ENCODE measurements around a stretch of chr6.

GRCh38 chr6:33312694-33313128 is 1.2 kb downstream of the TAPBP start:
- PRO-cap = bidirectional peak, plus-strand start at chr6:33312929, minus-strand start at chr6:33312881

DNA sequence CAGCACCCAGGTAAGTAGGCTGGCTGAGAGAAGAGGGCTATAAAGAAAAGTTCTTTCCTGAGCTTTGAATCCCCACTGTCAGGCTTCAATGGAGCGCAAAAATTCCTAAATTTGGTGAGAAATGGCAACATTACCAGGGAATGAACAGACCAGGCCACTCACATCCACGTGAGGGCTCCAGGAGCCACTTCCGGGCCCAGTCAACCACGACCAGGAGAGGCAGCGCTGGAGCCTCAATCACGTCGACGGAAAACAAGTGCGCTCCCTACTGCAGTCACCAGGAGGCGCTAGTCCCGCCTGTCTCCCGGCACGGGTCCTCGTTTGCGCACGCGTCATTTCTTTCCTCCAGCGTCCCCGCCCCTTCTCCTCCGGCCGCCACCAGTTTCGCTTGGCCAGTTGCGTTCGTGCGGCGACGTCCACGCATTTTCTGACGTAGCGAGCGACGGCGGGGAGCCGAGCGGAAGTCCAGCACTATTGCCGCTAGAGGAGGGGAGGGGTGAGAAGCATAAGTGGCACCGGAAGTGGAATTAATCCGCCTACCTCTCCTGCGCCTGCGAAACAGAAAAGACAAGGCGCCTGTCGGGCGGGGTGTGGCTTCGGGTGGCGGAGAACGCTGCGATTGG is 382 bp upstream of the KIFC1 start:
- PRO-cap = bidirectional peak, plus-strand start outside the sequence, minus-strand start at position 254 of the sequence

DNA sequence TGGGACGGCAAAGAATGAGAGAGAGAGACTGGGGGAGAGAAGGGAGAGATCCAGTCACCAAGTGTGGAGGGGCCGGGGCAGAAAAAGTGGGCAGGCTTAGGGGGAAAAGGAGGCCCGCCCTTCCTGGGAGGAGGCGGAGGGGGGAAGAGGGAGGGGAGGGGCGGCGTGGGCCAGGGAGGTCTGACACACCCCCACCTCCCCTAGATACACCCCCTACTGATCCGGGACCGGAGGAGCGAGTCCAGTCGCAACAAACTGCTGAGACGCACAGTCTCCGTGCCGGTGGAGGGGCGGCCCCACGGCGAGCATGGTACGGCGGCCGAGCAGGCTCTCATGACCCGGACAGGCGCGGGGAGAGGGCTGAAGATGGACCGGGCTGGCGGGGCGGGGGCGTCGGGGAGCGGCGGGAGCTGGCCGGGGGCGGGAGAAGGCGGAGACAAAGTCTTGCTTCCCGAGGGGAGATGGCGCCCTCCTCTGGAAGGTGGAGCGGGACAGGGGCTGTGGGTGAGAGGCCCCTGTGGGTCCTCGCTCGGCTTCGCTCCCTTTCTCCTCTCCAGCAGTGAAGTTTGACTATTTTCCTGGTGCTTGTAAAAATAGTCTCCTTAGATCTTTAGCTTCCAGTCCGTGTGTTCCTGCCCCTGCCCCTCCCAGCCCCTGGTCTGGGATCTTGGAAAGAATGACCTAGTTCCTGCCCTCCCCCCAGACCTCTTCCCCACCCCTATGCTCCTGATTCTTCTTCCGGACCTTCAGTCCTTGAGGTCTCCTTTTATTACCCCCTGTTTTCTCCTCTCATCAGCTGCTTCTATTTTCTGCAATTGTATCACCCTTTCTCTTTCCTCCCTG is 6.0 kb downstream of the SYNGAP1 start:
- PRO-cap = bidirectional peak, plus-strand start at position 145 of the sequence, minus-strand start at position 65 of the sequence; bidirectional peak, plus-strand start at position 216 of the sequence, minus-strand start at position 335 of the sequence; bidirectional peak, plus-strand start at position 730 of the sequence, minus-strand start at position 661 of the sequence

DNA sequence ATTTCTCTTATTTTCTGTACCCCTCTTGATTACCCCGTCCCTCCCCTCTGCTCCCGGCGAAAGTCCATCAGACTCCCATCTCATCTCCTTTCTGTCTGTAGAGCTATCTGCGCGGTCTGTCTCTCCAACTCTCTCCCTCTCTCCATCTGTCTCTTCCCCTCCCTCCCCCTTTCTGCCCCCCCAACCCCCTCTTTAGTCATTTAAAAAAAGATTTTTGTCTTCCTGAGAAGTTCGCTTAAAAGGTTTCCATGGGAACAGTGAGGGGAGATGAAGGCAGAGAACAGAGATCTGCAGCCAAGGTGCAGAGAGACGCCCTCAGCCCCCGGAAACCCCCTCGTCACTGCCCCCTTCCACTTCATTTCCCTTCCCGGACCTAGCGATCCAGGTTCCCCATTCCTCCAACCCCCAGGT is 6.6 kb downstream of the SYNGAP1 start:
- PRO-cap = no peak

DNA sequence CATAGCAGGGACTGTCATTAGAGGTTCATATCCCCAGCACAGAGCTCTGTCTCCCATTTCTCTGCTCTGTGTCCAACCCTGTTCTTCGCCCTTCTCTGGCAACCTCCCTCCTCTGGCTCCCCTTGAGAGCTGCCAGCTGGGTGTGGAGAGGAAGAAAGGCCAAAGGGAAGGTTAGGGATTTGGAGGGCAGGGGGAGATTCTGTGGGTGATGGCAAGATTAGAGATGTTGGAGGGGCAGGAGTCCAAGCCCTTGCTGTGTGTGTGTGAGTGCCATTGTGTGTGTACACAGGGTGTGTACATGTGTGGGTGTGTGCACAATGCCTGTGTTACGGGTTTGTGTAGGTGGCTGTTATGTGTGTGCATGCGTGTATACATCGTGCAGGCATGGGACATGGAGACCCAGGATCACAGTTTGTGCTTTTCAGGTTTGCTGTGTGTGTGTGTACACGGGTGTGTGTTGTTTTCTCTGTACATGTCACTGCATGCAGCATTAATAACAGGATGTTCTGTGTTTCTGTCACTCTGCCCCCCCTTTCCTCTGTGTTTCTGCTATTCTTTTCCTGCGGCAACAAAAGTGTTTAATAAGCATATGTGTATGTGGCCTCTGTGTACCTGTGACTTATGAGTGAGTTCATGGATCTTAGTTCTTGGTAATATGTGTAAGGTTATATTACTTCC is 9.6 kb downstream of the SYNGAP1 start:
- PRO-cap = no peak

DNA sequence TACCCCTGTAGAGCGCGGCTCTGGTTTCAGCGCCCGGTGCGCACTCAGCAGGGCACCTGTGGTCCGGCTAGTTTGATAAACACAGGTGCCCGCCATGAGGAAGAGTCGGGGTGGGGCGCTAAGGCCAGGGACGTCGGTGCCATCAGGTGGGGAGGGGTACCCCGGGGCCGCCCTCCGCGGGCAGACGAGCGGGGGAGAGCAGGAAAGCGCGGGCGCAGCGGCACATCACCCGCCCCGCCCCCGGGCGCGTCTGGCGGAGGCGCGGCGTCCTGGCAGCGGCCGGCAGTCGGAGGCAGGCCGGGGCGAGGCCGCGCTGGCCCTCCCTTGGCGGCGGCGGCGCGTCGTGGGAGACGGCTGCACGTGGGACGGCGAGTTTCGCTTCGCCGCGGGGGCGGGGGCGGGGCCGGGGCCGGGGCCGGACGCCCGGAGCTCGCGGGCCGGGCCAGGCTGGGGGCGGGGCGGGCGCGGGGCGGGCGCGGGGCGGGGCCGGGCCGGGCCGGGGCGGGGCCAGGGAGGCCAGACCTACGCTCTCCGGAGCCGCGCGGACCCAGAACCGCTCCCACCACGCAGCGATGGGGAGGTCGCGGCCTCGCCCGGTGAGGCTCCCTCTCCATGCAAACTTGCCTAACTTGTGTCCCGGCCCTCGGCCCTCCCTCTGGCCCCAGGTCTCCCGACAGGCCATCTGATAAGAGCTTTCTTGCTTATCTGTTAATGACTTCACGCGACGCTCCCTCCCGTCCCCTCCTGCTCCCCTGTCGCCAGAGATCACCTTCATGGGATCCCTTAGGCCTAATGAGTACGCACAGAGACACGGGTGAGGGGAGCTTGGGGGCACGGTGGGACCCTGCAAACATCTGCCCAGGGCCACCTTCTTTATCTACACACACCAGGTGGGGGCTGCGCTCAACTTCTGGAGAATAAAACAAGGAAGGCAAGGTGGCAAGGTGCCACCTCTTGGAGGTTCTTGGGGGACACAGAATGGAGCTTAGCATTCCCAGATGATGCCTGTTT is 12.5 kb downstream of the ITPR3 start:
- PRO-cap = bidirectional peak, plus-strand start at position 535 of the sequence, minus-strand start at position 344 of the sequence

DNA sequence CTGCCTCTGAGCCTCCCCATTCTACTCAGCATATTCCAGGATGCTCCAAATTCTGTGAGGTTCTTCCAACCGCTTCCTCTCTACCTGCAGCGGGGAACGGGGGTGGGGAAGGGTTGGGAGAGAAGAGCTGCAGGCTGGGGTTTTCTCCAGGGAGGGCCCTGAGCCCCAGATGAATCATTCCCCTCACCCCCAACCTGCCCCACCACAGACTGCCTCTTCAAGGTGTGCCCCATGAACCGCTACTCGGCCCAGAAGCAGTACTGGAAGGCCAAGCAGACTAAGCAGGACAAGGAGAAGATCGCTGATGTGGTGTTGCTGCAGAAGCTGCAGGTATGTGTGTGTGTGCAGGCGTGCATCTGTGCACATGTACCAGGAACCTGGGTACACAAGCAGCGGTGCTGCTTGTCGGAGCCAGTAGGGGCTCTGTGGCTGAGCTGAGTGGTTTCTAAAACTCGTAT is 34.5 kb downstream of the ITPR3 start:
- PRO-cap = no peak

DNA sequence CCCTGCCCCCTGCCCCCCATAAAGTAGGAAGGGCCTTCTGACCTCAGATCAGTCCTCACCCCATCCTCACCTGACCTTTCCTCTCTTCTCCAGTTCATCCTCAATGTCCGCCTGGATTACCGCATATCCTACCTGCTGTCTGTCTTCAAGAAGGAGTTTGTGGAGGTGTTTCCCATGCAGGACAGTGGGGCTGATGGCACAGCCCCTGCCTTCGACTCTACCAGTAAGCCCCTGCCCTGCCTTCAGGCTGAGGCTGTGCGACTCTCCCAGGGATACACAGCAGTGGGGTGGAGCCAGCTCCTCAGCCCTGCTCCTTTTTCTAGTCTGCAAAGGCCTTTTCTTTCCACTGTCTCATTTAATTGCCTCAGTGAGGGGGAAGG is 38.0 kb downstream of the UQCC2 start:
- PRO-cap = no peak

DNA sequence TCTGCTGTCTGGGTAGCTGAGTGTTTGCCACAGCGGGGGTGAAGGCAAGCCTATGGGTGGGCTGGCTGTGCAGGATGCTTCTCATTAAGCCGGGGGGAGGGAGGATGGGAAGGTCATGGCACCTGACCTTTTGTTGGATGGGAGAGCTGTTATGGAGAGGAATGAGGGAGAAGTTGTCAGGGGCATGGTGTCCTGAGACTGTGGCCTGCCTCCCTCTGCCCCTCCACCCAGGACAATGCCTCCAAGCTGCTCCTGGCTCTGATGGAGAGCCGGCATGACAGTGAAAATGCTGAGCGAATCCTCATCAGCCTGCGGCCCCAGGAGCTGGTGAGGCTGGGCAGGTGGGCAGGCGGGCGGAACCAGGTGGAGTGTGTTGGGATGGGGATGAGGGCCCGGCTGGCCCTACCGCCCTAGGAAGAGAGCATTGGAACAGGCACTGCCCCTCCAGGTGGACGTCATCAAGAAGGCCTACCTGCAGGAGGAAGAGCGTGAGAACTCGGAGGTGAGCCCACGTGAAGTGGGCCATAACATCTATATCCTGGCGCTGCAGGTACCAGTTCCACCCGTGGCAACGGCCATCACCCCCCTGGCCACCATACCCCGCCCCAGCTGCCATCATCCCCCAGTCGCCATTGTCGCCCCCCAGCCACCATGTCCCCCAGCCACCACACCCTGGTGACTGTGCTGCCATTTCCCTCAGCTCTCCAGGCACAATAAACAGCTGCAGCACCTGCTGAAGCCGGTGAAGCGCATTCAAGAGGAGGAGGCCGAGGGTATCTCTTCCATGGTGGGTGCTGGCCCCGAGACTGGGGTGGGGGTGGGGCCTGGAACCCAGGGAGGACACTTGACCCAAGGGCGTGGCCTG is 24.5 kb downstream of the UQCC2 start:
- PRO-cap = no peak

GRCh38 chr6:33782359-33782834 is 6.5 kb downstream of the LEMD2 start:
- PRO-cap = no peak

- PRO-cap = no peak
Measured at GRCh38 chr6:33789334-33789624, 349 bp upstream of the LEMD2 start.

DNA sequence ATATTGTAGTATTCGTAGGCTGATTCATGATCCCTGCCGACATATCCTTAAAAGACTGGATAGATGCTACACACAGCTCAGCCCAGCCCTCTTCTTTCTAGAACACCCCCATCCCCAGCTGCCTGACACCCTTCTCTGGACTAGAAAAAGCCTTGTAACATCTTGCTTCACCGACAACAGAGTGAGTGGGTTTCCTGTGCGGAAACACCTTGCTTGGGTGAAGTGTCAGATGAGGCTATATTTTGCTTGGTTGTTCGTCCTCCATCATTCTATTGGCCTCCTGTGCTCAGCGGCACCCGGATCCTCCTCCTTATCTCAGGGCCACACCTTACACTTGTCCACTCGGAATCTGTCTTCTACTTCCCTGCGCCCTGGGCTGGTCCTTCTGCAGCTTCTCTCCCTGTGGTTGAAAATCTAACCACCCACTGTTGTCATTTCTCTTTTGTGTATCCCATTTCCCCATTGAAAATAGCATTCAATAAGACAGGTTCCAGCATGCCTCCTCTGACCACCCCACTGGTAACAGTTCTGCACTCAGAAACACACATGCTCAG is 101.3 kb upstream of the MLN start:
- PRO-cap = no peak

GRCh38 chr6:33927454-33927939 is 123.7 kb upstream of the MLN start:
- PRO-cap = no peak

GRCh38 chr6:34117261-34117595 is 28.7 kb downstream of the GRM4 start:
- PRO-cap = no peak

- PRO-cap = no peak
Measured at GRCh38 chr6:34195982-34196883, 40.4 kb upstream of the HMGA1 start.

DNA sequence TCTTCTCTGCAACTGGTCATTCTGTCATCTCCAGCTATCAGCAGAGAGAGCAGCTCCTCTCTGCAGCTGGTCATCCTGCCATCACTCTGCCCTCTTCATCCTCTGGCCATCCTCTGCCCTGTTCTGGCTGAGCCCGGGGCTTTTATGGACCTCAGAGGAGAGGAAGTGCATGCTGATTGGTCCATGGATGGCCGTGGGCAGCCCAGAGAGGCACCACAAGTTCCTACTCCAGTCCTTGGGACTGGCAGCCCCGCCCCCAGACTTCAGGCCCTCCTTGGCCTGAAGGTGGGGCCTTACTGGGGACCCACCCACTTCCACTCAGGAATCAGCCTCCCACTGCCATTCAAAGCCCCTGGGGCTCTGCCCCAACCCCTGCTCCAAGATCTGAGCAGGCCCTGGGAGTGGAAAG is 34.3 kb upstream of the HMGA1 start:
- PRO-cap = no peak

DNA sequence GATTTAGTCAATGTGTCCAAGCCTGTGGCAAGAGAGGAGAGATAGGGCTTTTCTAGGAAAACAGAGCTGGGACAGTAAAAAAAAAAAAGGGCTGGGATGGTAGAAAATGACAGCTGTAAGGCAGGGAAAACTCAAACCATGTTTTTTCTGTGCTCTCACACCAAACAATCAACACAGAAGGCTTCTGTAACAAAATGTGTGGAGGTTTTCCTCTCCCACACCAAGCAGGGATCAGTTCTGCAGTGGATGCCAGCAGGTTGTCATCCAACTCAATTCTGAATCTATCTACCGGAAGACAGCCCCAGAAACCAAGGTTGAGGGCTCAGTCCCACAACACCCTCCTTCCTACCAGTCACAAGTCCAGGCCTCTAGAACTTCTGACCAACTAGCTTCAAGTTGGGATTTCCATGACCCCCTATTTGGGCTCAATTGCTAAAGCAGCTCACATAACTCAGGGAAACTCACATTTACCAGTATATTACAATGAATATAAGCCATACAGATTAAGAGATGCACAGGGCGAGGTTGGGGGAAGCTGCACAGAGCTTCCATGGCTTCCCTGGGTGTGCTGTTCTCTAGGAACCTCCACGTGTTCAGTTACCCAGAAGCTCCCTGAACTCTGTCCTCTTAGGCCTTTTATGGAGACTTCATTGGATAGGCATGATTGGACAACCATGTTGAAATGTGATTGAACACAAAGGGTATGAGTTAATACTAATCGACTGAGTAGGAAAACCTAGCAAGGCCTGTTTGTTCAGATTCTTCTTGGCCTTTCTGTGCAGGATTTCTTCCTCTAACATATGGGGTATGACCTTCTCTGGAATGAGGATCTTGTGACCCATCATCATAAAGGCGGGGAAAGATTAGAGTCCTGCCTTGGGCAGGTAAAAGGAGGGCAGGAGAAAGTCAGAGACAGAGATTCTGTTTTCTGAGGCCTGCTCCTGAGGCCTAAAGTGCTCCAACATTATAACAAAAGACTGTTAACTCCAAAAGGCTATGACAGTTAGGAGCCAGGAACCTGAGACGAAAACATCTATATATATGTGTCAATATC is 70.5 kb upstream of the SMIM29 start:
- PRO-cap = no peak

DNA sequence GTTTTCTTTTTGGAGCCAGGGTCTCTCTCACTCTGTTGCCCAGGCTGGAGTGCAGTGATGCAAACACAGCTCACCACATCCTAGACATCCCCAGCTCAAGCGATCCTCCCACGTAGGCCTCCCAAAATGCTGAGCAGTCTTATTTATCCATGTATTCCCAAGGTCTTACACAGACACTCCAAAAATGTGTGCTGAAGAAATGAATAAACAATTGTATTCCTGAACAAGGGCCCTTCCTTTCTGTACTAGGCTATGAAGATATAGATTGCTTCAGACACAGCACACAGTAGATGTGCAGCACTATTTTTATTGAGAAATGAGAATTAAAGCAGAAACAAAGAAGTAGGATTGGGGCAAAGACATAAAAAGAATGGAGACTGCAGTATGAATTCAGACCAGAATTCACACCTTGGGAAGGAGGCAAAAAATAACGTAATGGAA is 9.1 kb downstream of the NUDT3 start:
- PRO-cap = no peak

DNA sequence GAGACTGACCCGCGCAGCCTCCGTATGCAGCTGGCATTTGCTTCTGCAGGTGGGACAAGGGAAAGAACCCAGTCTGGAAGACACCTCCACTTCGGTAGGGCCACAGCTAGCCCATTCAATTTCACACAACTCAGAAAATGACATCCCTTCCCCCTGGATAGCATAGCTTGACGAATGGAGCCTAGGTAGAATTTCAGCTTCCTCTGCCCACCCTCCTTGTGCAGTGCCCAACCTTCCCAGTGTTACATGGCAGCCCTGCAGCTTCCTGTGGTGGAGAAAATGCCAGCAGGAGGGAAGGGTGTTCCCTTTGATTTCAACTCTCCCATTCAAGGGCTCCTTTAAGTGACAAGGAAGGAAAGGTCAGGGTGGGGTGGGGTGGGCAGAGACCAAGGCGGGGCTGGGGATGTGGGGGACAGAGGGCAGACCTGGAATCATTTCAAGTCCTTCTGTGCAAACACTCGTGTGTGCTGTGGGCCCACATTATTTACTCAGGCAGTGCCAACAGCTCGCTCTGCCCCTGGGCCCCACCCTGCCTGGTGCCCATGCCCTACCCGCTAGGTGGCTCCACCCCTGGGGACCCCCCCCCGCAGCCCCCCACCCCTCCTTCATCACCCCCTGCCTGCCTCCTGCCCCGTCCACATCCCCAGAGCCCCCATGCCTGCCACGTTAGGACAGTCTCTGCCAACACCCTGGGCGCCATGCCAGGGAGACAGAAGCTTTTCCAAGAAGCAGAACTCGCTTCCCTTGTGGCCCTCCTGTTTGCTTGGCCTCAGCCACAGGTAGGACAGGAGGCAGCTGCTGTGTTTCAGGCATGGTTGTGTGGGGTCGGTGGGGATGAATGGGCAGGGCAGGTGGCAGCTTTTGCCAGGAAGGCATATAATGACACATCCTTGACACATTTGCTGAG is 9.5 kb downstream of the SPDEF start:
- PRO-cap = no peak

- PRO-cap = no peak
Measured at GRCh38 chr6:34858799-34859482, 28.9 kb downstream of the TAF11 start.